LNCaP clone FGC (cell line): ENCODE results near the gene C1orf21.

- RRBS, 2 experiments = no CpG with 5 or more reads among the region's 4 CpGs
Observed at GRCh38 chr1:184056866-184057810, 5.6 kb downstream of the TSEN15 start.

GRCh38 chr1:184208926-184209408, 157.4 kb downstream of the TSEN15 start:
- RRBS, 2 experiments = no CpG with 5 or more reads among the region's 3 CpGs

GRCh38 chr1:184385759-184386192, 1.1 kb upstream of the C1orf21 start:
- RRBS, 2 experiments = no CpG with 5 or more reads among the region's 10 CpGs

DNA sequence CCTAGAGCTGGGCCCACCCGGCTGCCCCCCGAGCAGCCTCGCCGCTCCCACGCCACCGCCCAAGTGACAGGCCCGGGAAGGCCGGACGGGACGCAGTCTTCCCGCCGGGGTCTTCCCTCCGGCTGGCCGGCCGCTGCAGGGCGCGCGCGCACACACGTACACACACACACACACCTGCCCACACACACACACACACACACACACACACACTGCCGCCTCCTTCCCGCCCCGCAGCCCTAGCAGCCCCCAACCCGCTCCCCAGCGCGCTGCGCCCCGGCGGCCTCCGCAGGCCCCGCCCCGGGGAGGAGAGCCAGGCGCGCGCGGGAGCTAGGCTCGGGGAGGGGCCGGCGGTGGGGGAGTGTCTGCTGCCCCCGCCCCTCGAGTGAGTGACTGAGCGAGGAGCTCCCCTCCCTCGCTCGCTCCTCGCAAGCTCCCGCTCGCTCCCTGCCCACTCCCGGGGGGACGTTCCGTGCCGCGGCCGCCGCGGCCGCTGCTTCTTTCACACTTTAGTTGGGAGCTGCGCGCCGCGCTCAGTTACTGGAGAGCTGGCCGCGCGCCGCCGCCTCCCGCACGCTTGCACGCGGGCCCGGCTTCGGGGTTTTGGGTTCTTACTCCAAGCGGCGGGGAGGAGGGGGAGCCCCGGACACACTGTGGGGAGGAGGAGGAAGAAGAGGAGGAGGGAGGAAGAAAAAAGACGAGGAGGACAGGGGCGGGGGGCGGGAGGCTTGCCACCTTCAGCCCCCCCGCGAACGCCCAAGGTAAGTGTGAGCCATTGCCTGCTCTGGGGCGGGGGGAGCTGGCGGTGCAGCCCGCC, at the start of gene C1orf21:
Gene C1orf21 (plus strand): TSS at position 419 of the 814 bp plus-strand sequence.
- RRBS, 2 experiments = under 1 to 2% methylated on average over 23 to 26 of the region's 83 CpGs

DNA sequence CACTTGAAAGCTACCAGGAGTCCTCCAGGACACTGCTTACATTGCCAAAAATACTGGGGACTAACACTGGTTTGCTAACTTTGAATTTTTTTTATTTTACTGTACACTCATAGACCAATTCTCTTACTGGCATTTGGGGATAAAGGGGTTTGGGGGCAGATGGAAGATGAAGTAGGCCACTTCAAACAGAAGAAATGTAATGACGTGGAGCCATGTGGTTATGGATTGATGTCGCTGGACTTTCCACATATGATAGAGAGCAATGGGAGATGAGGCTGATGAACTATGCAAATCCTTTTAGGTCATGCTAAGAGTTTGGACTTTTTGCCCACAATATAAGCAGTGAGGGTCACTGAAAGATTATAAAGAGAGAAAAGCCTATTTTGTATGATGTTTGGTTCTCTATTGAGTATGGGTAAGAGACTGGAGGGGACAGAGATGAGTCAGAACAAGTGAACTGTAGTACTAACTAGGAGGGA, 9.1 kb downstream of the C1orf21 start:
- RRBS, 2 experiments = no CpG with 5 or more reads among the region's 2 CpGs

- RRBS, 2 experiments = no CpG with 5 or more reads among the region's 7 CpGs
Observed at GRCh38 chr1:184480522-184481088, 93.8 kb downstream of the C1orf21 start.

DNA sequence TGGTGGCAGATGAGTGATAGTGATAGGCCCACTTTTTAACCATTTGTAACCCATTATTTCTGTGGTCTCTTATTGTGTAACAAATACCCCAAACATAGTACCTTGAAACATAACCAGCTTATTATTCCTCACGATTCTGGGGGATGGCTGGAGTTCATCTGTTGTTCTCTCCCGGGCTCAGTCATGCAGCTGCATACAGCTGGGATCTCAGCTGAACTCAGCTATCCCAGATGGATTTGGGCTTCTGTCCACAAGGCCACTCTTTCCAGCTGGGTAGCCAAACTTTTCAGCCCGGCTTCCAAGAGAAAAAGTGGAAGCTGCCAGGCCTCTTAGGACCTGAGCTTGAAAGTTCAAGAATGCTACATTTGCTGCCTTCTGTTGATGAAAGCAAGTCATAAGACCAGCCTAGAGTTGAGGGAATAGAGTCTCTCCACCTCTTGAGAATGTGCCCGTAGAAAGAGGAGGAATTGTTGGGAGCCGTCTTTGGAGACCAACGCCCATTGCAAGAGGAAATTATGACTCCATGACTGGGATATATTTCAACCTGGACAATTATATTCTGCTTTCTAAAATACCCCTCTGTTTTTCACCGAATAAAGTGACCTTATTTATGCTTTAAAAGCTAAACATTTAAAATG, 95.3 kb downstream of the C1orf21 start:
- RRBS, 2 experiments = 94% methylated on average over 2 of the region's 7 CpGs; no CpG with 5 or more reads in 1 of the 2 experiments

DNA sequence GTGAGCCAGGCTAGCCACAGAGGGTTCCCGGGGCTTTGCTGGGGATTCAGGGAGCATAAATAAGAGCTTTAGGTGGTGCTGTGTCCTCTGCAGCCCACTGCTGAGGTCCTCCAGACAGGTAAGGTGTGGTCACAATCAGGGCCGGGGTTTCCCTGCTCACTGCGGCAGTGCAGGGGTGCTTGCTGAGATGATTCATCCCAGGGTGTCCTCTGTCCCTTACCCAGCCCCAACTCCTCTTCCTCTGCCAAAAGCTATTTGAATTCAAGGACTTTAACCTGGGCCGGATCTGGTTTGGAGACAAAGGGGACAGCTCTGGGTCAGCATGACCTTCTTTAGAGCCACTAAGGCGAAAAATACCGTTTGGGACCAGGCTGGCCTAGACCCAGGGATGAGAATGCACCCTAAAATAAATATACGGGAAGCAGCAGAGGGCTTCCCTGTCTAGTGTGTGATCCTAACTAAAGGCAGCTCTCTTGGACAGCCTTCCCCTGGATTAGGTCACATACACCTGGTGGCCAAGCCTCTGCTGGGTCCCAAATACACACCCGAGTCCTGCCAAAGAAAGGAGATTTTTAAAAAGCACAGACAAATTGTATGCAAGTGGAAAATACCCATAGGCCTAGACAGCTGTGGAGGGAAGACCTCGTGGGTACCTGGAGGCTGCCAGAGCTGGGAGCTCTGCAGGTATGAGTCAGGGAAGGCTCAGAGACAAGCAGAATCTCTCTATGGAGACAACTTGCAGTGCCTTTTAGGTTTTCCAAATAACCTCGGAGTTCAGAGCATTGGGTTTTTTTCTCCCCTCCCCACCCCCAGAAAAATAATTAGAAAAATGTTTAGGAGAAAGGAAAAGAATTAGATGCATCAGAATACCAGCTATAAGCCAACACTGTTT, 127.9 kb downstream of the EDEM3 start:
- RRBS, 2 experiments = 89 to 100% methylated on average over 2 of the region's 10 CpGs

DNA sequence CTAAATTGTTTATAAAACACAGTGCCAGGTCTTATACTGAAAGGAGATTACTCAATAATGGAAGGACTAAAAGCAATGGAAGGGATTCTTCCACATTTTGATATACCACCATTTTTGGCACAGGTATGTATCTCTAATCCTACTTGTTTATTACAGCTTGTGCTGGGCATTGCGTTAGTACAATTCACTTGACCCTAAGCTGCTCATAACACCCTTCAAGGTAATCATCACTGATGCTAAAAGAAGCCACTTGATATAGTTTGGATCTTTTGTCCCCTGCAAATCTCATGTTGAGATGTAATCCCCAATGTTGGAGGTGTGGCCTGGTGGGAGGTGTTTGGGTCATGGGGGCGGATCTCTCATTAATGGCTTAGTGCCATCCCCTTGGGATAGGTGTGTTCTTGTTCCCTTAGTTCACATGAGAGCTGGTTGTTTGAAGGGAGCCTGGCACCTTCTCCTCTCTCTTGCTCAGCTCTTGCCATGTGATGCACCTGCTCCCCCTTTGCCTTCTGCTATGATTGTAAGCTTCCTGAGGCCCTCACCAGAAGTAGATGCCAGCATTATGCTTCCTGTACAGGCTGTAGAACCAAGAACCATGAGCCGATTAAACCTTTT, 71.1 kb downstream of the NIBAN1 start:
- RRBS, 2 experiments = no CpG with 5 or more reads among the region's 3 CpGs

DNA sequence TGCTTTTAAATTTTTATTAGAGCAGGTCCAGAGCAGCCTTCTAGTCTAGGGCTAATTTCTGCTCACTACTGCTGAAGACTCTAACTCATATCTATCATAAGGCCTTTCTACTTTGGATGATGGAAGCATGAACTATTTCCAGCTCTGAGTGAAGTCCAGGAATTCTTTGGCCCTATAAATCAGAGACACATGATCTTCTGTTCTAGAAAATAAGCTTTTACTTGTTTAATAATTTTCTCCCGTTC, 14.7 kb downstream of the NIBAN1 start:
- RRBS, 2 experiments = no CpG with 5 or more reads among the region's 1 CpG

GRCh38 chr1:185393734-185394054, 76.7 kb upstream of the IVNS1ABP start:
- RRBS, 2 experiments = no CpG with 5 or more reads among the region's 4 CpGs

GRCh38 chr1:185427358-185427758, 110.3 kb upstream of the IVNS1ABP start:
- RRBS, 2 experiments = no CpG with 5 or more reads among the region's 2 CpGs

GRCh38 chr1:185968947-185969301, 234.7 kb downstream of the HMCN1 start:
- RRBS, 2 experiments = no CpG with 5 or more reads among the region's 3 CpGs

DNA sequence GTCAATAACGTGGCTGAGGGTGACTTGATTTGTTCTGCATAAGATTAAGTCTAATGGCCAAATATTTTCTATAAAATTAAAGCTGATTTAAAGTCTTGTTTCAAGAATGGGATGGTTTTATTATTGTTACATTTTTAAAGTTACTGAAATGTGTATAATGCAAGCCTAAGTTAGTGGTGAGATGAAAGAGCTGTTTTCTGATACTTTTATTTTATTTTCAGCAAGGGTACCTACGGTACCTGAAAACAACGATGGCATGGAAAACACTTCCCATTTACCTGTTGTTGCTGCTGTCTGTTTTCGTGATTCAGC, 502 bp downstream of the PRG4 start:
- RRBS, 2 experiments = no CpG with 5 or more reads among the region's 4 CpGs

DNA sequence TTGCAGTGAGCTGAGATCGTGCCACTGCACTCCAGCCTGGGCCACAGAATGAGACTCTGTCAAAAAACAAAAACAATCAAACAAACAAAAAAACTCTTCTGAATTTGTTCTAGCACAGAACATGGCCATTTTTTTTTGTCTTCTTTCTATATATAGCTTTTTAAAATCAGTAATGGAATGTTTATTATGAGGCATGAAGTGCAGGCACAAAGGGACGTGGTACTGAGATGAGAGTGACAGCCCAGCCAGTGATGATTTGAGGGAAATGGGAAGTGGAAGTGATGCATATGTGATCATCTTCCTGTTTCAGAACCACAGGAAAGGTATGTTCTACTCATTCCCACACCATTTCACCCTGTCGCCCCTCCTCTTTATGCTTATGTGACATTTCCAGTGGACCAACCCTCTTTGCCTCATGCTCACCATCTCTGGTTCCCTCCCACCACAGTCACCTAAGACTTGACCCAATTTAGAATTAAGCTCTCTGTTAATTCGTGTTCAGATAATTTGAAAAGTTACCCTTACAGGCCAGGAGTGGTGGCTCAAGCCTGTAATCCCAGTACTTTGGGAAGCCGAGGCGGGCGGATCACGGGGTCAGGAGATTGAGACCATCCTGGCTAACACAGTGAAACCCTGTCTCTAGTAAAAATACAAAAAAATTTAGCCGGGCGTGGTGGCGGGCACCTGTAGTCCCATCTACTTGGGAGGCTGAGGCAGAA, 24.3 kb downstream of the PTGS2 start:
- RRBS, 2 experiments = no CpG with 5 or more reads among the region's 11 CpGs

GRCh38 chr1:186834423-186834805, 5.7 kb downstream of the PLA2G4A start:
- RRBS, 2 experiments = no CpG with 5 or more reads among the region's 4 CpGs

GRCh38 chr1:188757570-188758376, 1719.9 kb downstream of the BRINP3 start:
- RRBS, 2 experiments = no CpG with 5 or more reads among the region's 30 CpGs

GRCh38 chr1:189633132-189633483, 844.6 kb downstream of the BRINP3 start:
- RRBS, 2 experiments = no CpG with 5 or more reads among the region's 1 CpG

- RRBS, 2 experiments = no CpG with 5 or more reads among the region's 1 CpG
Observed at GRCh38 chr1:191823691-191824237, 334.5 kb upstream of the RGS18 start.